Tibial nerve (tissue), 3 donors: ENCODE data around the gene SPATS1.

- PRO-cap: no peak
- RAMPAGE, long total RNA, 3 experiments: no peak in any of the 3 experiments
These were observed 167.5 kb downstream of the VEGFA start for GRCh38 chr6:43937405-43937929.

- PRO-cap: no peak
- RAMPAGE, long total RNA, 3 experiments: no peak in any of the 3 experiments
These were observed 133.3 kb downstream of the MRPL14 start for GRCh38 chr6:43993835-43994459.

- PRO-cap: no peak
- RAMPAGE, long total RNA, 3 experiments: no peak in any of the 3 experiments
These were observed 123.9 kb downstream of the MRPL14 start for GRCh38 chr6:44003230-44003825.

DNA sequence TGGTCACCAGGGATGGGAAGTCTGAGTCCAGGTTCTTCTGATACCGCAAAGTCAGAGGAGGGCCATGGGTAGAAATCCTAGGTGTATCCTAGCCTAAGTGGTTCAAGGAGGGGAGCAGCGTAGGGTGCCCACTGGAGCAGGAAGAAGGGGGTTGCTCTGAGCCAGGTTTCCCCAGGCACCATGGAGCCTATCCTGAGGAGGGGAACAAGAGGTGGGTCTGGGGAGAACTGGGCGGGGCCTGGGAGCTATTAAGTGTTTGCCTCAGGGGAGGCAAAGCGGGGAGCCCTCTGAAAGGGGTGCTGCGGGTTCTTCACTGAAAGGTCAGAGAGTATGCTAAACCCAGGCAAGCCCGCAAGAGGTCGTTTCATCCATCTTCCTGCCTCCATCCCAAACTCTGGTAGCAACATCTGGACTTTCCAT lies 89.1 kb downstream of the MRPL14 start:
- PRO-cap: no peak
- RAMPAGE, long total RNA, 3 experiments: no peak in any of the 3 experiments

GRCh38 chr6:44042834-44043422 lies 84.3 kb downstream of the MRPL14 start:
- PRO-cap: no peak
- RAMPAGE, long total RNA, 3 experiments: no peak in any of the 3 experiments

DNA sequence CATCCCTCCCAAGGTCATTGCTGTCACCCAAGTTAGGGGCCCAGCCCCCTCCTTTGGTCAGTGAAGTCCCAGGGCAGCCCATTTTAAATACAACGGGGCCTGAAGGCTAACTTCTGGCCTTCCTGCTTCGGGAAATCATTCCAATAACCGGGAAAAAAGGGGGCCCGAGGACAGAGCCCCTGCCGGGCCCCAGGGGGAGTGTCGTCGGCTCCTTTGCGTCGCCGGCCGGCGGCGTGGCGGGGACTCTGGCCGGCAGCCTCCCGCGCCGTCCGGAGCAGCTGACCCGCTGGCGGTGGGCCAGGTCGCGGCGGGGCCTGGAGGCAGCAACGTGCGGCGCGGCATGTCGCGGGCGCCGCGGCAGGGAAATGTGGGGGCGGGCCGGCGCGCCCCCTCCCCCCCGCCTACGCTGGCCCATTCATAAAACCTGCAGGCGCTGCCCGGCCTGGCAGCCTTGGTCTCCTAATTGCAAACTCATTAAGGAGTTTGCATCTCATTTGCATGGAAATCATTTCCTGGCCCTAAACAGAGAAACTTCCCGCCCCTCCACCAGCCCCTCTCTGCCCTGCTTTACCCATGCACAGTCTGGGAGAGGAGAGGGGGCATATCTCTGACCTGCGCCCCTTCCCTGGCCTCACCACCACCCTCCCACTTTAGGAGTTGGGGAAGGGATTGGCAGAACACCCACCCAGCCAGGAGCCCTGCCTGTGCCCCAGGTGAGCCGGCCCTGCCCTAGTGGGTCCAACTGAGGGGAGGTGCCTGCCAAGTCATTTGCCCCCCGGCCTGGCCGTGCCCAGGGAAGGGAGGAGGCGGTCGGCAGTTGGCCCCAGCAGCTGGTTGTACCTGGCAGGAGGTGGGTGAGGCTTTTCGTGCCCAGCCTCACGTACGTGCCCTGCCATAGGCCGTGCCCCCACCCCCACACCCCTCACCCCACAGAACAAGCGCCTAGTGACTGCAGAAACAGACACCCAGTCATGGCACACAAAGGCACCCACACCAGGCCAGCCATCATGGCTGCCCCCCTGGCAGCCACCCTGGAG lies 50.6 kb downstream of the MRPL14 start:
- PRO-cap: no peak
- RAMPAGE, long total RNA, 3 experiments: no peak in any of the 3 experiments

GRCh38 chr6:44101646-44102409 lies 25.4 kb downstream of the MRPL14 start:
- PRO-cap: no peak
- RAMPAGE, long total RNA, 3 experiments: no peak in any of the 3 experiments

DNA sequence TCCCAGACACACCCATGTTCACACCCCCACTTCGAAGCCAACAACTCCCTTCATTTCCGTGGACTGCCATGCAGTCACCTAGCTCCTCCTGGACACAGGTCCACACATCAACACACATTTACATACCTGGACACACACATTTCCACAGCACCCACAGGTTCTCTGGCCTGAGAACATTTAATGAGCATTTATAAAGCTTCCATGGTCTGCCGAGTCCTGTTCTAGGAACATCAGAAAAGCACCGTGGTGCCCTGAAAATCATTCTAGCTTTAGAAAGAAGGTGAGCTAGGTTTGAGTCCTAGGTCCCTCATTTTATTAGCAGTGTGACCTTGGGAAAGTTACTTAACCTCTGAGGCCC lies 5.3 kb downstream of the TMEM63B start:
- PRO-cap: no peak
- RAMPAGE, long total RNA, 3 experiments: no peak in any of the 3 experiments

- PRO-cap: no peak
- RAMPAGE, long total RNA, 3 experiments: no peak in any of the 3 experiments
These were observed 6.9 kb downstream of the TMEM63B start for GRCh38 chr6:44134133-44134780.

GRCh38 chr6:44229173-44230002 lies 6.0 kb downstream of the SLC29A1 start:
- PRO-cap: no peak
- RAMPAGE, long total RNA, 3 experiments: no peak in any of the 3 experiments

GRCh38 chr6:44254252-44255239 lies 2.8 kb downstream of the SLC35B2 start:
- PRO-cap: no peak
- RAMPAGE, long total RNA, 3 experiments: no peak in any of the 3 experiments

DNA sequence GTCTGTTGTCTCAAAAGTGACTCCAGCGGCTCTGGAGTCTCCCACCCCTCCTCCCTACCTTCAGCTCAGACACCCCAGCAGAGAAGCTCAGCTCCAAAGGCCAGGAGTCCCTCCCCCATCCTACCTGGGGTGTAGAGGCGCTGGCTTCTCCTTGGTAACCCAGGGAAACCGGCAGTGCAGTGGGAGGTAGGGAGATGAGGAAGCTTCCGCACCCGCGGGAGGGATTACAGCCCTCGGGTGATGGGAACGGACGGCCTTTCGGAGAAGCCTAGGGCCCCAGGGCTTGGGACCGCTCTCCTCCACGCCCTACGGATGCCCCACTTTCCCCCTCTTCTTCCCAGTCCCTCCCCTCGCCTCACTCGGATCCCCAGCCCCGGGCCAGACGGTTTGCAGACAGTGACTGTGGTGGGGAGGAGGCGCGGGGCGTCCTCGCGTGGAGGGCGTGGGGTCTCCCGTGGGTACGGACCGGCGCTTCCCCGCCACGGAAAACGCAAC lies 424 bp downstream of the TCTE1 start:
- PRO-cap: no peak
- RAMPAGE, long total RNA, 3 experiments: no peak in any of the 3 experiments

- PRO-cap: no peak
- RAMPAGE, long total RNA, 3 experiments: no peak in any of the 3 experiments
These were observed 9.9 kb upstream of the SPATS1 start for GRCh38 chr6:44332378-44333090.

DNA sequence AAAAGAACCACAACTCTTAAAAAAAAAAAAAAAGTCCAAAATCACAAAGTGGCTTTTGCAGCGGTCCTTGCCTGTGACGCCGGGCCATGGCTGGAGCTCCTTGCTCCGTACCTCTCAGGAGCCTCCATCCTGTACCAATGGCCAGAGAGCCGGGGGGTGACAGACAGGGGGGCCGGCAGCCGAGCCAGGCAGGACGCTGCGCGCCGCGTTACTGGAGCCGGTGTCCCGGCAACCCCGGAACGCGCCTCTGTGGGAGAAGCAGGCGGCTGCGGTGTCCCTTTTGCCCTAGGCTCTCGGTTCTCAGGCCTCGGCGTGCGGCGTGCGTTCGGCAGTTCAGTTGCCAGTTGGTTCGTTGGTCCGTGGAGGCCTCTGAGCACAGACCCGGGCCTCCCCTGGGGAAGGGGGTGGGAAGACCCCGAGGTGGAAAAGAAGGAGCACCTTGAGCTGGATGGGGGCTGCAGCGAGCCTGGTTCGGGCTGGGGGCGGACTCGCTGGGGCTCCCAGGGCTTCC lies at the start of gene SPATS1:
SPATS1 (plus strand) TSS at position 237 of the 511 bp plus-strand sequence.
- PRO-cap: no peak
- RAMPAGE, long total RNA, 3 experiments: no peak in any of the 3 experiments

- PRO-cap: no peak
- RAMPAGE, long total RNA, 3 experiments: no peak in any of the 3 experiments
These were observed 5.7 kb upstream of the CDC5L start for GRCh38 chr6:44381730-44382296.

DNA sequence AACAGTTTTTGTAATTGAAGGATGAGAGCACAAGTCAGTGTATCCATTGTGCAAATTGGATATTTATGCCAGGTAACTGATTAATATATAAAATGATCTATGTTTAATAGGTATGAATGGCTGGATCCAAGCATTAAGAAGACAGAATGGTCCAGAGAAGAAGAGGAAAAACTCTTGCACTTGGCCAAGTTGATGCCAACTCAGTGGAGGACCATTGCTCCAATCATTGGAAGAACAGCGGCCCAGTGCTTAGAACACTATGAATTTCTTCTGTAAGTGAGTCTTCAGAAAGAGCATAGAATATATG lies 5.0 kb downstream of the CDC5L start:
- PRO-cap: no peak
- RAMPAGE, long total RNA, 3 experiments: no peak in any of the 3 experiments

DNA sequence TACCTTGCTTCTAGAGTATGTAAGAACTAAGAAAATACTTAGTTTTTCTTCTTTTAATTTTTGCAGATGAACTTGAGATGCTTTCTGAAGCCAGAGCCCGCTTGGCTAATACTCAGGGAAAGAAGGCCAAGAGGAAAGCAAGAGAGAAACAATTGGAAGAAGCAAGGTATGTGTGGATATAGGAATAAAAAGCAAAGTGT lies 8.7 kb downstream of the CDC5L start:
- PRO-cap: no peak
- RAMPAGE, long total RNA, 3 experiments: start-site peak on the plus strand in 1 of 3 experiments, centred at position 78 of the sequence, 19 reads per replicate

DNA sequence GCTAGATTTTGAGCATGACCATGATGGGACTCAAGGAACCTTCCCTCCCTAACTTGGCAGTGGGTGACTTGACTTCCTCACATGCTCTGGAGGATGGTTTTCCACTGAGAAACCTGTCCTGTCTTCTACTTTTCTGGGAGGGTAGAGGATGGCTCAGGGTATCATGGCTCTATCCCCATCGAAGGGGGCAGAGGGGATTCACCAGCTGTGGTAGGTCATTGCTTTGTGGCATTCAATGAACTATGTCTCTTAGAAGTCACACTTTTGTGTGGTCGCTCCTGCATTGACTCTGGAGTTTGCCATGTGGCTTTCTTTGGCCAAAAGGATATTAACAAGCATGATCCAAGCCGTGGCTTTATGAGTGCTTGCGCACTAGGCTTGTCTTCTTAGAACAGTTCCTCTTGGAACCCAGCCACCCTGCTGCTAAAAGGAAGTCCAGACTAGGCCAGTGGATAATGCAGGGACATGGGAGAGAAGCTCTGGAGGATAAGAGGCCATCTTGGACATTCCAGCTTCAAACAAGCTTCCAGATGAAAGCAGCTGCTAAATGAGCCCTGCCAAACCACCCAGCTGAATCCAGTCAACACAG lies 346.2 kb downstream of the CDC5L start:
- PRO-cap: no peak
- RAMPAGE, long total RNA, 3 experiments: no peak in any of the 3 experiments

DNA sequence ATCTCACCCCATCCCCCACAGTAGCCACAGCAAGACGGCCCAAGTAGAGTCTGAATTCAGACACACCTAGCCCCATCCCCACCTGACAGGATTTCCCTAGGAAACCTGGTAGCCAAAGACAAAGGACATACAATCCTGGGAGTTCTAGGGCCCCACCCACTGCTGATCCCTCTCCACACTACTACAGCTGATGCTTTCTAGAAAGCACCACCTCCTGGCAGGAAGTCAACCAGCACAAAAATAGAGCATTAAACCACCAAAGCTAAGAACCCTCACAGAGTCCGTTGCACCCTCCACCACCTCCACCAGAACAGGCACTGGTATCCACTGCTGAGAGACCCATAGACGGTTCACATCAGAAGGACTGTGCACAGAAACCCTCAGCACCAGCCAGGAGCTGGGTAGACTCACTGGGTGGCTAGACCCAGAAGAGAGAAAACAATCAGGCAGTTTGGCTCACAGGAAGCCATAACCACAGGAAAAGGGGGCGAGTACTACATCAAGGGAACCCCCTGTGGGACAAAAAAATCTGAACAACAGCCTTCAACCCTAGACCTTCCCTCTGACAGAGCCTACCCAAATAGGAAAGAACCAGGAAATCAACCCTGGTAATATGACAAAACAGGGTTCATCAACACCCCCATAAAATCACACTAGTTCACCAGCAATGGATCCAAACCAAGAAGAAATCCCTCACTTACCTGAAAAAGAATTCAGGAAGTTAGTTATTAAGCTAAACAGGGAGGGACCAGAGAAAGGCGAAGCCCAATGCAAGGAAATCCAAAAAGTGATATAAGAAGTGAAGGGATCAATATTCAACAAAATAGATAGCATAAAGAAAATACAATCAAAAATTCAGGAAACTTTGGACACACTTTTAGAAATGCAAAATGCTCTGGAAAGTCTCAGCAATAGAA lies 17.6 kb upstream of the RUNX2 start:
- PRO-cap: no peak
- RAMPAGE, long total RNA, 3 experiments: no peak in any of the 3 experiments

DNA sequence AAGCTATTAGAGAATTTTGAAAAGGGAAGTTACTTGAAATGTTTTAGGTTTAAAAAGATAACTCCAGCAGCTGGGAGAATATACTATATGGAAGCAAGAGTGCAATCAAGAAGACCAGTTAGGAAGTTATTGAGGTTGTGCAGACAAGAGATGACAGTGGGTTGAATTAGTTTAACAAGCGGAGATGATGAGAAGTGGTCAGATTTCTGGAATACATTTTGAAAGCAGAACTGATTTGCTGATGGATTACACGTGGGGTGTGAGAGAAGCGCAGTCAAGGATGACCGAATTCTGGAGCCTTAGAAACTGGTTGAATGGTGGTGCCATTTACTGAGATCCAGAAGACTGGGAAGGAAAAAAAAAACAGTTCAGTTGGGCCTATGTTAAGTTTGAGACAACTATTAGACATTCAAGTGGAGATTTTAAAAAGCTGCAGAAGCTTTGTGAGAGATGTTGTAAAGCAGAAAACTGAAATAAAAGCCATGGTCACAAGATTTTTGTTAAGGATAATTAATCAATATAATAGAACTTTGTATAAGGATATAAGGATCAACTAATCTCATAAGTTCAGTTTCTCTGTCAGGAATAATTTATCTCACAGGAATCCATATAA lies 7.6 kb downstream of the SUPT3H start:
- PRO-cap: no peak
- RAMPAGE, long total RNA, 3 experiments: no peak in any of the 3 experiments